Bronchus fibroblast of lung (primary cell): ENCODE results near the genes PRPH, DNAJC22, KCNH3 and MCRS1.

DNA sequence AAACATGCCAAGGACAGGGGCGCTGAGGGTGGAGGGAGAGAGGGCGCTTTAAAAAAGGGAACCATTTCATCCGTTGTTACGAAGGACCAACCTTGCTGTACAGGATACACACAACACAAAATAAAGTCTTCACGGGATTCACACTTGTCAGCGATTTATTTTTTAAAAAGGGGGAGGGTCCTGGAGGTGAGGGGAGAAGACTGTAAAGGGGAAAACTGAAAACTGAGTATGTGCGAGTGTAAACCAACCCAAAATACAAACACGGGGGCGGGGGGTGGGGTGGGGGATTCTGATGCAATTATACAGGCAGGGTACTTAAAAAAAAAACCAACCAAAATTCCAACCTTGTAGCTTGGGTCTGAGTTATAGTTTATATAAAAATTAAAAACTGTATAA lies 521 bp upstream of the PRKAG1 start:
- RAMPAGE, long total RNA: no peak

DNA sequence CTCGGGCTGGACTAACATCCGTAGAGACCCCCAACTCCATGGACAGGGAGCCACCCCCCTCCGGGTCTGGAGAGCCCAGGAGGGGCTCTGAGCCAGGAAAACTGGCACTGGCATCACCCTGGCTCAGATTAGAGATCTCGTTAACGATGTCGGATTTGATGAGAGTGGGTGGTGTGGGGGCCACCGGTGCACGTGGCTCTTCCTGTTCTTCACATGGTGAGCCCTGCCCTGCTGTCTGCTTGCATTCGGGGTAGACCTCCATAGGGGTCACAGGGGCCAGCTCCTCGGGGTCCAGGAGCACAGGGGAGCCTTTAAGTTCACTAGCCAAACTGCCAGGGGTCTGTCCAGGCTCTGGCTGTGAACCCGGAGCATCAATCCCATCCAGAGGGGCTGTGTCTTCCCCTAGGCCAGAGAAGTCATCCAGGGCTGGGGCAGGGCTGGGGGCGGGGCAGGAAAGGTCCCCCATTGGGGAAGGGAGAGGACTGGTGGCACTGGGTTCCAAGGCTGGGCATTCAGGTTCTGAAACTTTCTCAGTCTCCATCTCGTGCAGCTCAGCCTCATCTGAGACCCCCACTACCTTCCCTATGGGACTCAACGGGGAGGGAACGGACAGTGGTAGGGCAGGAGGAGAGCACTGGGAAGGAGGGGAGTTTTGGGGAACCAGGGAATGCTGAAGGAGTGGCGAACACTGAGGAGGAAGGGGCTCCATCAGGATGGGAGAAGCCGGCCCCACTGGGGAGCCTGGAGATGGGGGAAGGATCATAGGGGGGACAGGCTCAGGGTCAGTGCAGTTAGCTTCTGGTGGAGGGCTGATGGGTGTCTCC lies 10.6 kb downstream of the KMT2D start:
- RAMPAGE, long total RNA: no peak

DNA sequence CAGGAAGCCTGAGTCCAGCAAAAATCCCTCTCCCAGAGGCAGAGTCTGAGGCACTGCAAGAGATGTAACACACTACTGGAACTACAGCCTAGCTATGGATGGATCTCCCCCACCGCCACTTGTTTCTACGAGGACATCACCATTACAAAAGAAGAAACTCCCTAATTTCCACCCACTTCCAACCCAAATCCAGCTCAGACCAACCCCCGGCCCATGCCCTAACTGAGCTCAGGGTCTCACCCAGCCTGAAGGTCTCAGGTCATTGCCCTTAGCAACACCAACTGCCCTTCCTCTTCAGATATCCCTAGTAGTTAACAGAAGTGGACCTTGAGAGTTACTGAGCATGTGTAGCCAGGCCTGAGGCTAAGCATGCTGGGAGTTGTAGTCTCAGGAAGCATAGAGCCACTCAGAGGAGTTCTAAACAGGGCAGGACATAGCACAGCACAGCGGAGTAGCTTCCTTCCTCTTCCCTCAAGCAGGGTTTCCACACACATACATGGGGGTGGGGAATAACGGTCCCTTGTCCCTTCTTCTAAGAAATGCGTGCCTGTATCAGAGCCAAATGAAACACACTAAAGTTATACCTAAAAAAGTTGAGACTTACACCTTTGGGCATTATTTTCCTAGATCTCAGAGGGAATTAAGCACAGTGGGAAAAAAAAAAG lies 4.7 kb downstream of the KMT2D start:
- RAMPAGE, long total RNA: no peak

DNA sequence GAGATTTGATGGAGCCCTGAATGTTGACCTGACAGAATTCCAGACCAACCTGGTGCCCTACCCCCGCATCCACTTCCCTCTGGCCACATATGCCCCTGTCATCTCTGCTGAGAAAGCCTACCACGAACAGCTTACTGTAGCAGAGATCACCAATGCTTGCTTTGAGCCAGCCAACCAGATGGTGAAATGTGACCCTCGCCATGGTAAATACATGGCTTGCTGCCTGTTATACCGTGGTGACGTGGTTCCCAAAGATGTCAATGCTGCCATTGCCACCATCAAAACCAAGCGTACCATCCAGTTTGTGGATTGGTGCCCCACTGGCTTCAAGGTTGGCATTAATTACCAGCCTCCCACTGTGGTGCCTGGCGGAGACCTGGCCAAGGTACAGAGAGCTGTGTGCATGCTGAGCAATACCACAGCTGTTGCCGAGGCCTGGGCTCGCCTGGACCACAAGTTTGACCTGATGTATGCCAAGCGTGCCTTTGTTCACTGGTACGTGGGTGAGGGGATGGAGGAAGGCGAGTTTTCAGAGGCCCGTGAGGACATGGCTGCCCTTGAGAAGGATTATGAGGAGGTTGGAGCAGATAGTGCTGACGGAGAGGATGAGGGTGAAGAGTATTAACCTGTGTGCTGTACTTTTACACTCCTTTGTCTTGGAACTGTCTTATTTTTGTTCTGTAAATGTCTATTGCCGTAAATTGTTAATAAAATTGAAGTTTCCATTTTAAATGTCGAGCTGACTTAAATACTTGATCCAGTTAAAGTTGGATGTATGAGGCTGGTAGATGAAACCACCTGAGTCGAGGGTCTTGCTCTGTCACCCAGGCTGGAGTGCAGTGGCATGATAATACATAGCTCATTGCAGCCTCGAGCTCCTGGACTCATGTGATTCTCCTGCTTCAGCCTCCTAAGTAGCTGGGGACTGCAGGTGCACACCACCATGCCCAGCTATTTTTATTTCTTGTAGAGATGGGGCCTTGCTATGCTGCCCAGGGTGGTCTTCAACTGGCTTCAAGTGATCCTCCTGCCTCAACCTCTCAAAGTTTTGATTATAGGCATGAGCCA lies 8.1 kb downstream of the TUBA1C start:
- RAMPAGE, long total RNA: no peak

DNA sequence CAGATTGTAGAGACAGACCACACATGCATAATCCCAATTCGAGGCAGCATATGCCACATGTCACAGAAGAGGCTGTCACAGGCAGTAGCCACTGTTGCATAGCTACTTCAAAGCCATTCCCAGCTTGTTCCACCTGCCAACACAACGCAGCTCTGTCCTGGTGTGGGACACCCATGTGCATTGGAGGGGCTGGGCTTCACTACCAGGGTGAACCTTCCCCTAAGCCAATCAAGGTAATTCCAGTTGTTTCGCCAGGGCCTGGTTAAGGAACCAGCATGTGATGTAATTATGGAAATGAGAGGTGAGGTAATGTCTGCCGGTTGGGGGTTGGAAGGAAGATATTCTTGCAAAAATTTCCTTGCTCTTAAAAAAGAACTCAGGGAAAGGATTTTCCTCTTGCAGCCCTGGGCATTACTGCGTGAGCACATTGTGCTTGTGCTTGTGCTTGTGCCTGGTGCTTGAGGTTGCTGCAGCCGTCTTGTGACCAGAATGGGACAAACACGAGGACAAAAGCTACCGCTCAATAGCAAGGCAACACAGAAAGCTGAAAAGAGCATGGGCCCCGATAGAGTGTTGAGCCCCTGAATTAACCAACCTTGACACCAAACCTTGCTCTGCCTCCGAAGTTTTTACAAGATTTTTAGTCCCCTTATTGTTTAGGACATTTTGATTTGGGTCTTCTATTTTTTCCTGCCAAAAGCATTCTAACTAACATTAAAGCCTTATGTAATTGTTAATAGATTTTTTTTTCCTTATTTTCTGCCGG lies 14.9 kb downstream of the TUBA1C start:
- RAMPAGE, long total RNA: no peak

- RAMPAGE, long total RNA: no peak
Observed at GRCh38 chr12:49294777-49295434, at the start of gene PRPH. TSS of gene PRPH (plus strand) at chr12:49295147.

- RAMPAGE, long total RNA: no peak
Observed at GRCh38 chr12:49295435-49295991, 566 bp downstream of the PRPH start.

GRCh38 chr12:49346552-49347092 lies at the start of gene DNAJC22:
TSS of gene DNAJC22 (plus strand) at chr12:49346888.
- RAMPAGE, long total RNA: no peak

- RAMPAGE, long total RNA: no peak
Observed at GRCh38 chr12:49460625-49461325, 78.1 kb upstream of the KCNH3 start.

GRCh38 chr12:49475993-49476305 lies 62.9 kb upstream of the KCNH3 start:
- RAMPAGE, long total RNA: no peak

GRCh38 chr12:49538448-49539362 lies at the start of gene KCNH3:
TSS of gene KCNH3 (plus strand) at chr12:49539030.
- RAMPAGE, long total RNA: no peak

- RAMPAGE, long total RNA: no peak
Observed at GRCh38 chr12:49568025-49568799, at the start of gene MCRS1. TSS of gene MCRS1 (minus strand) at chr12:49568142.

GRCh38 chr12:49653384-49654101 lies 30.2 kb downstream of the PRPF40B start:
- RAMPAGE, long total RNA: no peak

DNA sequence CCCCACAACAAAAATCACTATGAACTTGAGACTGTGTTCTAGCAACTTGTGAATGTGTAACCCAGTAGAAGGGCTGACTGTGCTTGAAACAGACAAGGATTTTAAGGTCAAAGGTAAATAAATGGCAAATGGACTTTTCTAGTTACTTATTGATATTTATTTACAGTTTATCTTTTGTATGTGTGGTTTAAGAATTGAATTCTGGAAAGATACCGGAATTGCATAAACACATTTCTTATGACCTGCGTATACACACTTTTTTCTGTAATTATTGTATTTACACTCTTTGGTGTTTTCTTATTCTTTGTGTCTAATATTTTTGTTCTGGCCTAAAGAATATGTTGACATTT lies 1.1 kb downstream of the TMBIM6 start:
- RAMPAGE, long total RNA: no peak

DNA sequence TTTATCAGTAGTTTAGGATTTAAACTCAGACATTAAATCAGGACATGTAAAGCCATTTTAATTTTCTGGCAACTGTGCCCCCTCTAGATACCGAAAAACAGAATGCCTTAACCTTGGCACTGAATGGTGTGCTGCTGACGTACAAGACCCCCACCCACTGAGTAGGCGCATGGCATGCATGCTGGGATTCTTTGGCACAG lies 11.7 kb downstream of the TMBIM6 start:
- RAMPAGE, long total RNA: no peak

- RAMPAGE, long total RNA: no peak
Observed at GRCh38 chr12:49806314-49806815, 21.8 kb downstream of the NCKAP5L start.

DNA sequence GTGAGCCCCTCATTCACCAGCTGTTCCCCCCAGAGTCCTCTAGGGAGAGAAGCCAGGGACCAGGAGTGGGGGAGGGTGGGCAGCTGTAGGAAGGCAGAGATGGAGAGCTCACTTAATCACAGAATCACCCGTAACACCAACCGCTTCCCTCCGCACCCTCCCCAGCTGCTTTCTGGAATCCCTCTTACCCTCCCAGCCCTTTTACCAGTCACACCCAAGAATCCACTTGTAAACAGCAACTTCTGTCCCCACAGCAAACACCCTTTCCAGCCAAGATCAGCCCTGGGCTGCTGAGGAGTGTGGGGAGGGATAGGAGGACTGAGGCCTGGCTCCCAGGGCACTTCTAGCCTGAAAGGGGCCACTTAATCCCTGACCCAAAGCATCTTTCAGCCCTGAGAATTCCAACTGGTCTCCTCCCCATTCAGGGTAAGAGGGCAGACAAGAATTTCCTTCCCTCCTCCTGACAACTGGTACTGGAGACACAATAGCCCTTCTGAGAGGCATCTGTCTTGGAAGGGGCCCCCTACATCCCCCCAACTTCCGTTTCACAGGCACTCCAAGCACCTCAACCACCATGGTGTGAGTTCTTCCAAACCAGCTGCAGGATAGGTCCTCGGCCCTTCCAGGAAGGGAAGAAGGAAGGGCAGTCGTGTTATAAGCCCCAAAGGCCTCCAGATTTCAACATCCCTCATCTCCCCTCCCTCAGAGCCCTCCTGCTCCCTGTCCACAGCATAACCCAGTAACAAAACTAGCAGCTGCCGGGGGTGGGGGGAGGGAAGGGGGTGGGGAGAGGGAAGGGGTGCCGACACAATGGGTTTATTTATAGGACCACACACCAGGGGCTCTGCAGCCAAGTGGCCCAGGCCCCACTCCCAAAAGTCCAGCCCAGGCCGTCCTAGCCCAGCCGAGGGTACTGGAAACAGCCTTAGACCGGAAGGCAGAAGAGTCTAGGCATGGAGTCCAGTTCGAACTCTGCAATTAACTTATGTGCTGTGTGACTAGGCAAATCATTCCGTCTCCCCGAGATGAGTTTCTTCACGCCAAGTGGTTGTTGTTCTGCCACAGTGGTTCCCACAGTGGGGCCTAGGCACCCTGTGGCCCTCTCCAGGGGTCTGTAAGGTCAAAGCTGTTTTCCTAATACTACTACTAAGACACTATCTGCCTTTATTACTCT lies 18.4 kb downstream of the NCKAP5L start:
- RAMPAGE, long total RNA: no peak

DNA sequence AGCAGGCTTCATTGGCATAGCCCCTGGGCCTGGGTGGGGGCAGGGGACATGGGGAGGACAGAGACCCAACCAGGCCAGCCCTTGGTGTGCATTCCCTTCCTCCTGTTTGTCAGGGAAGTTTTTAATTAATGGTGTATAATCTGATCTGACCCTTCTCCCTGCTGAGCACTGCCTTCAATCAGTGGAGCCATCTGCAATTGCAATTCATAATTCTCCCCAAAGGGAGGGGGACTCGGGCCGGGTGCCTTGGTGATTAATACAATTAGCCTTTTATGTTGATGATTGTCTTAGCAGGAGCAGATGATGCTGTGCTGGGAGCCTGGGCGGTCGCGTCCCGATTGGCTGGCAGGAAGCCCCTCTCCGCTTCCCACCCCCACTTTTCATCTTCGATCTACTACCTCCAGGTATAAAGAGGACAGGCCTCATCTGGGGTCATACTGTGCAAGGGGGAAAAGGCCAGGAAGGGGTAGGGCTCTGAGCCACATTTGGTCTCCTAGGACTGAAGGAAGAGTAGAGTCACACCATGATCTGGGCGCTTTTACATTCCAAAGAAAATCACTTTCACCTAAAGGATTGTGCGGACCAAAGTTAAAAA lies 6.5 kb downstream of the AQP6 start:
- RAMPAGE, long total RNA: no peak

GRCh38 chr12:50050251-50051185 lies 6.9 kb upstream of the ASIC1 start:
- RAMPAGE, long total RNA: no peak

GRCh38 chr12:50086015-50086581 lies 956 bp downstream of the SMARCD1 start:
- RAMPAGE, long total RNA: no peak